Camera-type eye (tissue), 1 donor: ENCODE measurements around a stretch of chr17.

- RAMPAGE, long total RNA = no peak
These were observed 82.6 kb downstream of the NF1 start for GRCh38 chr17:31177249-31177964.

DNA sequence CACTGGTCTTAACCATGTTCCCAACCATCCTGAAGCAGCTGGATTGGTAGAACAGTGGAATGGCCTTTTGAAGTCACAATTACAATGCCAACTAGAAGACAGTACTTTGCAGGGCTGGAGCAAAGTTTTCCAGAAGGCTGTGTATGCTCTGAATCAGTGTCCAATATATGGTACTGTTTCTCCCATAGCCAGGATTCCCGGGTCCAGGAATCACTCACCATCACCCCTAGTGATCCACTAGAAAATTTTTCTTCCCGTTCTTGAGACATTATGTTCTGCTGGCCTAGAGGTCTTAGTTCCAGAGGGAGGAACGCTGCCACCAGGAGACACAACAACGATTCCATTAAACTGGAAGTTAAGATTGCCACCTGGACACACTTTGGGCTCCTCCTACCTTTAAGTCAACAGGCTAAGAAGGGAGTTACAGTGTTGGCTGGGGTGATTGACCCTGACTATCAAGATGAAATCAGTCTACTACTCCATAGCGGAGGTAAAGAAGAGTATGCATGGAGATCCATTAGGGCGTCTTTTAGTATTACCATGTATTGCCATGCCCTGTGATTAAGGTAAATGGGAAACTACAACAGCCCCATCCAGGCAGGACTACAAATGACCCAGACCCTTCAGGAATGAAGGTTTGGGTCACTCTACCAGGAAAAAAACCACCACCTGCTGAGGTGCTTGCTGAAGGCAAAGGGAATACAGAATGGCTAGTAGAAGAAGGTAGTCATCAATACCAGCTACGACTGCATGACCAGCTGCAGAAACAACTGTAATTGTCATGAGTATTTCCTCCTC, 92.9 kb downstream of the NF1 start:
- RAMPAGE, long total RNA = no peak

DNA sequence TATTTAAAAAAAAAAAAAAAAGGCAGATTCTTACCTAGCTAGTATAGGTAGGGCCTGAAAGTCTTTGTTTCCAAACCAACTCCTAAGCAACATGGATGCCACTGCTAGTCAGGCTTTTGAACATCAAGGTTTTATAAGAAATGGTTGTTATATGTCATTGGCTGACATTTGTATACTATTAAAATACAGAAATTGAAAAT, 1.2 kb downstream of the EVI2A start:
- RAMPAGE, long total RNA = no peak

DNA sequence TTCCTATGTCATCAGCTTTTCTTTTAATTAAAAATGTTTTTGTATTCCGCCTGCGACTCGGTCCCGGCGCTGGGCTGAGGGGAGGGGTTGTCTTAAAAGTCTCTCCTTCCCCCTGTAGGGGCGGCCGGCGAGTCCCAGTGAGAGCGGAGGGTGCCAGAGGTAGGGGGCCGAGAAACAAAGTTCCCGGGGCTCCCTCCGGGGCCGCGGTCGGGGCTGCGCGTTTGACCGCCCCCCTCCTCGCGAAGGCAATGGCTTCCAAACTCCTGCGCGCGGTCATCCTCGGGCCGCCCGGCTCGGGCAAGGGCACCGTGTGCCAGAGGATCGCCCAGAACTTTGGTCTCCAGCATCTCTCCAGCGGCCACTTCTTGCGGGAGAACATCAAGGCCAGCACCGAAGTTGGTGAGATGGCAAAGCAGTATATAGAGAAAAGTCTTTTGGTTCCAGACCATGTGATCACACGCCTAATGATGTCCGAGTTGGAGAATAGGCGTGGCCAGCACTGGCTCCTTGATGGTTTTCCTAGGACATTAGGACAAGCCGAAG, 23.9 kb upstream of the EVI2A start:
- RAMPAGE, long total RNA = no peak

GRCh38 chr17:31431997-31432693, 40.7 kb downstream of the RAB11FIP4 start:
- RAMPAGE, long total RNA = no peak

- RAMPAGE, long total RNA = no peak
These were observed 76.4 kb downstream of the RAB11FIP4 start for GRCh38 chr17:31467664-31468550.

DNA sequence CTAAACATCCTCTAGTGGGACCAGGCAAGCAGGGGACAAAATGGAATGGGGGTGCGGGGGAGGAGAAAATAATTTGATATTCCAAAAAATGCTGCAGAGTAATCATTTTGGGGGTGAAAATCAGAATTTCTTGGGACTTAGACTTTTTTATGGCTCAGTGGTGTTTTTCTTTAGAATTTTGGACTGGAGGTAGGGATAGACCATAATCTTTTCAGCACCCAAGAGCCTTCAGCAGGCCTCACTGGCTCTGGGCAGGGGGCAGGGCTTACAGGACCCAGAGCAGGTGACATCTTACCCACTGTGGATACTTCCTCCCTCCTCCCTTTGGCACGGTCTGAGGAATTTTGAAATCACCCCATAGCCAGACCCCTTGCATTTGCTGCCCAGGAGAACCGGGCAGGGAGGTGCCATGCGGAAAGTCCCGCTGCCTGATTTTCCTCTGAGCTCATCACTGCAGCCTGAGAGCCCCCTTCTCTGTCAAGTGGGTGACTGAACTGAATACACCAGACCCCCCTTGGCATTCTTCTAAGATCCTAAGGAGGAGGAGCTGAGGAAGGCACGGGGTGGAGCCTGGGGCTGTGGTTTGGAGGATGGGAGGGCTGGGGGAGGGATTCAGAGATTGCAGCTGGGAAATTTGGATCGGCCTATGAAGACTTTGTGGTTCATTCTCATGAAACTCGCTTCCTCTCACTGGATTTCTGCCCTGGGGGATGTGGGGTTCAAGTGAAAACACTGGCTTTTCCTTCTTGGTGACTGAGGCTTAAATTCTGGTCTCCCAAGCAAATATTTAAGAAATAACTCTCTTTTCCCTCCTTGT, 173.4 kb downstream of the RAB11FIP4 start:
- RAMPAGE, long total RNA = no peak

DNA sequence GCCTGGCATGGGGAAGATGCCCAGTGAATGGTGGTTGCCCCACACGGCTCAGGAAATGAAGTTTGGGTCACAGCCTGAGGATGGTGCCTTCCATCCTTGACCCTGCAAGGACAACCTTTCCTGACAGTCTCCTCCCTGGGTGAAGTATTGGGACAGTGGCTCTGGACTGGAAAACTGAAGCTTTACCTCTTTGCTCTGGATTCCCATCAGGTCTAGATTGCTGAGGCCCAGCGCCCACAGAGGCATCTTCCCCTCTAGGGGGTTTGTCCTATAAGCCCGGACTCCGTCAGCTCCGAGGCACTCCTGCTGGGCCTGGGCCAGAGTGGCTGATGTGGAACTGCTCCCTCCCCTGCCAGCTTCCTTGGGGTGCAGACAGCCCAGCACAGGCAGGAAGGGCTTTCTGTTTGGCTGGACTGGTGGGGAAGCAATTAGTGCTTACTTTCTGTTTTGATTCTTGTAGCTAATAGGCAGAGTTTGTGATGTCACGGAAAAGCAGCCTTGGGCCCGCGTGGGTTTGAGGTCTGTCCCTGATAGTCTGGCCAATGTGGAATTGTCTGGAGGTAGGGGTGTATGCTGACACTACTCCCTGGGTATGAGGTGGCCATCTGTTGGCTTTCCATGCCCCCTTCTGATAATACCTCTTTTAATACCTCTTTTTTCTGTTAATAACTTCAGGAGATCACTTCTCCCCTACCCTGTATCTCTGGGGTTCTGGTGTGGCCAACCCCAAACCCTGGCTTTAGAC, 190.6 kb downstream of the RAB11FIP4 start:
- RAMPAGE, long total RNA = no peak

- RAMPAGE, long total RNA = no peak
These were observed 55.3 kb downstream of the COPRS start for GRCh38 chr17:31803643-31804314.

DNA sequence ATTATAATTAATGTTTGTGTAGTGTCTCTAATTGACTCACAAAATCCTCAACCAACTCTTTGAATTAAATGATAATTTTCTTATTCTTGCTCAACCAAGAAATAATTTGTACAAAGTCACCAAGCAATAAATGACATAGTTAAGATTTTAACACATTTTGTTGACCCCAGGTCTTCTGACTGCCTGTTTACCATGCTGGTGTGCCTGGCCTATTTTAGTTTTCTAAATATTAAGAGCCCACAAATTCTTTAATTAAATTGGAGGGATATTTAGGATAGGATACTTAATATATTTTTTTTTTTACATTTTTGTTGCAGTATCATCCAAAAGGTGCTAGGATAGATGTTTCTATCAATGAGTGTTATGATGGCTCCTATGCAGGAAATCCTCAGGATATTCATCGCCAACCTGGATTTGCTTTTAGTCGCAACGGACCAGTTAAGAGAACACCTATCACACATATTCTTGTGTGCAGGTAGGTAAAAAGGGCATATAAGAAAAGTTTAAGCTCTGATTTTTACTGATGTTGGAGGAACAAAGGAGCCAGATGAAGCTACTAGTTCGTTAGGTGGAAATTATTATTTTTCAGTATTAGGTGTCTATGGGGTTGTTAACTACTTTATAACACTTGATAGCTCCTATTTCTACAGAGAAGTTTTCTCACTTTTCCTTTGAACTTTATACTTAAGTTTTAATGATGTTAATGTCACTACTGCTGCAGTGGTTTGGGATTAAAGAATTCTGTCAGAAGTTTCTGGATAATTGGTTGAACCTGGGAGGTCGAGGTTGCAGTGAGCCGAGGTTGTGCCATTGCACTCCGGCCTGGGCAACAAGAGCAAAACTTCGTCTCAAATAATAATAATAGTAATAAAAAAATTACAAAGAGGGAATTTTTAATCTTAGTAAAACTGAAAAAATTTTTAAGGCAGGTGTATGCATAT, 12.7 kb upstream of the LRRC37B start:
- RAMPAGE, long total RNA = no peak

GRCh38 chr17:32021345-32022054, 14.3 kb downstream of the LRRC37B start:
- RAMPAGE, long total RNA = no peak

- RAMPAGE, long total RNA = no peak
These were observed 59.4 kb upstream of the RHOT1 start for GRCh38 chr17:32082735-32083535.

- RAMPAGE, long total RNA = no peak
These were observed 57.1 kb upstream of the RHOT1 start for GRCh38 chr17:32085230-32085526.

GRCh38 chr17:32104155-32104641, 38.1 kb upstream of the RHOT1 start:
- RAMPAGE, long total RNA = no peak

DNA sequence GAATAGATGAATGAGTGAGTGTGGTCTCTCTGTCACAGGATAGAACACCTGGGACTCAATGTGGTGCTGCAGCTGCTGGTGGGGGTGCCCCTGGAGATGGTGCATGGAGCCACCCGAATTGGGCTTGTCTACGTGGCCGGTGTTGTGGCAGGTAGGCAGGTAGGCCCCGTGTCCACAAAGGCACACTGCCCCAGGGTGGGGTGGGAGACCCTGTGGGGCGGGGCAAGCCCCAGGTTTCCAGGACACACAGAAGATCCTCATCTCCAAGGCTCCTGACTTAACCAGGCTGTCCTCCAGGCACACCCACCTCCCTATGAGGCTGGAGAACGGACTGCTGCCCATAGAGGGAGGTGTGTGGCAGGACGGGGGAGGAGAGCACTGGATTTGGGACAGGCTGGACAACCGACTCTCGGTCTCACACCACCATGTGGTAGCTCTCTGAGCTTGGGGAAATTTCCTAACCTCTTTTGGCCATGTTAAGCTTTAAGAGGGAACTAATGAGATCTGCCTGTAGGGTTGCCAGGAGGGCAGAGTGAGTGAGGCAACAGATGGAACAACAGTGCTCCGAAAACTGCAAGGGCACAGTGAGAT, 32.5 kb downstream of the RHBDL3 start:
- RAMPAGE, long total RNA = no peak

- RAMPAGE, long total RNA = no peak
These were observed 30.8 kb downstream of the C17orf75 start for GRCh38 chr17:32310998-32311762.

DNA sequence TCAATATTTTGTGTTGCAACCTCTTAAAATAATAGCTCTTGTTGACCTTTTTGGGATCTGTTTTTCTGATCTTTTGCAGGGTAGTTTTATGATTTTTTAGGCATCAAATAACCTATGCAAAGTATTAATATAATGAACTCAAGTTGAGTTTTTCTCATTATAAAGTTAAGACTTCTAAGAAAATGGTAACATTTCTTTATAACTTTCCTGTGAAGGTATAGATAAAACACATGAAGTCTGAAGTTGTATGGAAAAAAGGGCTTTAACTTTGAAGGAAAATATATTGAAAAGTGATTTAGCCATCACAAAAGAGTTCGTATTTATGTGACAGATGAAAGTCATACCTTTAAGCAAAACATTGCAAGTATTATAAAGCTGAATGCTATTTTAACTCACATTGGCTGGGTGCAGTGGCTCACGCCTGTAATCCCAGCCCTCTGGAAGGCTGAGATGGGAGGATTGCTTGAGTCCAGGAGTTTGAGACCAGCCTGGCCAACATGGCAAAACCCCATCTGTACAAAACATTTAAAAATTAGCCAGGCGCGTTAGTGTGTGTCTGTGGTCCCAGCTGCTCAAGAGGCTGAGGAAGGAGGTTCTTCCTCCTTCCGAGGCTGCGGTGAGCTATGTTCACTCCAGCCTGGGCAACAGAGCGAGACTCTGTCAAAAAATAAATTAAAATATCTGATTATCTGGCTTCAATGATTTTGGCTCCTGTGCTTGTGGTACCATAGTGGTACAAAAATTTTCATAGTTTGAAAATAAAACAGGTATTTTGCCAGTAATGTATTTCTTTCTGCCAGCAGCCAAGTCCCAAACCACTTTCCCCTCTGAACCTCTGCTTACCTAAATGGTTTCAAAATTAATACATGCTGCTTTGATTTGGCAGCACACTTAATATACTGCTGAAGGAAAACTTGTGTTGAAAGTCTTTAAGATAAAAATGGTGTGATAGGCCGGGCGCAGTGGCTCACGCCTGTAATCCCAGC, 21.4 kb downstream of the ZNF207 start:
- RAMPAGE, long total RNA = no peak

DNA sequence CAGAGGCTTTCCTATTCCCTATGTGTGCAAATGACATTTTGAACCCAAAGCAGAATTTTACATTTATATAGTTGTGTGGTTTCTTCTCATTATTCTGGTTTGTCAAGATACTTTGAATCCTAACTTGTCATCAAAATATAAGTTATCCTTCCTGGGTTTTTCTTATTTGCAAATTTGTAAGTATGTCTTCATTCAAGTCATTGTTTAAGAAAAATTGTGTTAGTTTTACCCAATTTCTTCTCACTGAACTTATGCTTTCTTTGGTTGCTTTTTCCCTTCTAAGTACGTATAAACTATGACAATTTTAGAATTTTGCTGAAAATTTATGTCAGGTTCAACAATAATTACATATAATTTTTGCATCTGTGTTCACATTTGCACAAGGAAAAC, 99.6 kb downstream of the CDK5R1 start:
- RAMPAGE, long total RNA = no peak

- RAMPAGE, long total RNA = no peak
These were observed 6.9 kb downstream of the MYO1D start for GRCh38 chr17:32869957-32870476.

- RAMPAGE, long total RNA = no peak
These were observed 5.2 kb downstream of the MYO1D start for GRCh38 chr17:32871671-32872148.